Measurements from ENCODE around the genes EVA1B and STK40.

DNA sequence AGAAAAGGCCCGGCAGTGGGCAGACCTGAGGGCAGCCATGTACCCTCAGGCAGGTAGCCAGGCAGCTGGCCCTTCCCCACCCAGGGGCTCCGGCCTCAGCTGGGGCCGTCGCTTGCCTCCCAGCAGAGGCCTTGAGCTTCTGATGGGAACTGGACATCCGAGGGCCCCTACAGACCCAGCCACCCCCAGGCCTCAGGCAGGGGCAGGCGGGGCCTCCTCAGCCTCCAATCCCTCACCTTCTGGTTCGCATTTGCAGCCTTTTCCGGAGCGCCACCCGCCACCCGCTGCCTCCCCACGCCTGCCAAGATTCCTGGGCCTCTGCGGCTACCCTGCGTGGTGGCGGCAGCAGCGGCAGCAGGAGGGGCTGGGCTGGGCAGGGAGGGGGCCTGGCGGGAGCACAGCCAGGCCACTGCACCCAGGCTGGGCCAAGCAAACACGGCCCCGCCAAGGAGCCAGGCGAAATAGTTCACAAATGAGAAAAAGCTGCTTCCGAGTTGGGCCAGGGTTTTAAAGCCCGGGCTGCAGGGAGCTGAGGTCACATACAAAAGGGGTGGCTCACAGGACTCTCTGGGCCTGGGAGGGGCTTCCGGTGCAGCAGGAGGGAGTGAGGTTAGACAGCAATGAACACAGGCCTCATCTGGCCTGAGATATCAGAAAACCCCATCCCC is 9.9 kb downstream of the COL8A2 start:
- PRO-cap, result no peak

- PRO-cap, result bidirectional peak, plus-strand start at chr1:36179135, minus-strand start at chr1:36178996
Measured at GRCh38 chr1:36178361-36179479, 22.8 kb downstream of the MAP7D1 start.

DNA sequence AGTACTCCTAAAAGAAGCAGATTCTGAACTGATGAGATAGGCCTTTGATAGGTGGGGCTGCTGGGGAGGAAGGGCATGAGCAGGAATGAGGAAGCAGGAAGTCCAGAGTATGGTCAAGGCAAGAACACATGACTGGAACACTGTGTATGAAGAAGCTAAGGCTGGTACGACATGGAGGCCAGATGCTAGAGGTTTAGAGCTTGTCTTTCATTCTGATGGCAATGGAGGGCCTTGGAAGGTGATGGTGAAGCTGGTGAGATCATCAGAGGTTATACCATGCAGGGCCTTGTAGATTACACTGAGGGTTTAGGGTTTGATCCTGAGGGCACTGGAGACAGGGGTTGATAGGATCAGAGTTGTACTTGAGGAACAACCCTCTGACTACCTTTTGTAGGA is 11.4 kb upstream of the THRAP3 start:
- PRO-cap, result no peak

DNA sequence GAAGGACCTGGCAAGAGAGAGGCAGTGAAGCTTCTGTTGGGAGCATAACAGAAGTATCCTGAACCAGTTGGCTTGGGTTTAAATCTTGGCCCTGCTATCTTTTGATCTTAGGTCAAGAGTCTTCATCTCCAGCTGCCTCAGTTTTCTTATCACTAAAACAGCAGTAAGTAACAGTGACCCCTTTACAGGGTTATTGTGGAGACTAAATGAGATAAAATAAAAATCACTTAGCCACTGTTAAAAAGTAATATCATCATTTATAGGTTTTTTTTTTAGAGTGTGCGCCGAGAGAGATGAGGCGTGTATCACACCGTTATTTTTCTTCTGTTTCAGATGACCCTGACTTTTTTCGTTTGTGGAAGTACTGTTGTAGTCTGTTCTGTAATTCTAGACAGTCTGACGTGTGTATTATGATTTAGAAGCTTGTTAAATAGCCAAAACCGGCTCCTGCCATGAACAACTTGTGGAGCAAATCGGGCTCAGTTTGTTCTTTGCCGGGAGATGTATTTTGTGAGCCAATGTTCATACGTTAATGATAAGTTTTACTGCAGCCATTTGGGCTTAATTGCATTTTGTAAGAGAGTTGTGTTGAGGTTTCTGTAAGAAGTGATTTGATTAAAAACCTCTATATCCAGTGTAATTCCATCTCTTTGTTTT is 1.2 kb downstream of the THRAP3 start:
- PRO-cap, result no peak

- PRO-cap, result no peak
Measured at GRCh38 chr1:36288789-36289721, 17.1 kb upstream of the SH3D21 start.

- PRO-cap, result no peak
Measured at GRCh38 chr1:36322122-36322503, 1.3 kb downstream of the EVA1B start.

DNA sequence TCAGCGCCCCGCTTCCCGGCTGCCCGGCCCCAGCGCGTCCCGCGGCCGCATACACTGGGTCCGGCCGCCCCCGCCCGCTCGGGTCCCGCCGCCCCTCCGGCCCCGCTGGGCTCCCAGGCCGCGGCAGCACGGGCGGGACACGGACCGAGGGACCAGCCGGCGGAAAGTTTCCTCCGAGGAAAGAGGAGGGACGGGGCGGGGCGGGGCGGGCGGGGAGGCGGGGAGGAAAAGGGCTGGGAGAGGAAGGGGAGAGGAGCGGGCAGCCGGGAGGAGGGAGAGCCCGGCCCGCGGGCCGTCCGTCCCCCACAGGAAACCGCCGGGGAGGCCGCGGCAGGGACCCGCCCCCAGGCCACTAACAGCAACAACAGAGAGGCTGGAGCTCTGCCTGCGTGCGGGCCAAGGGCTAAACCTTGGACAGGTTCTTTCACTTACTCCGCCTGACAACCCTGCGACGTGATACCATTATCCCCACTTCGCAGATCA is at the start of gene EVA1B:
Gene EVA1B (minus strand): TSS at position 185 of the 483 bp plus-strand sequence.
- PRO-cap, result bidirectional peak, plus-strand start at position 367 of the sequence, minus-strand start at position 182 of the sequence

DNA sequence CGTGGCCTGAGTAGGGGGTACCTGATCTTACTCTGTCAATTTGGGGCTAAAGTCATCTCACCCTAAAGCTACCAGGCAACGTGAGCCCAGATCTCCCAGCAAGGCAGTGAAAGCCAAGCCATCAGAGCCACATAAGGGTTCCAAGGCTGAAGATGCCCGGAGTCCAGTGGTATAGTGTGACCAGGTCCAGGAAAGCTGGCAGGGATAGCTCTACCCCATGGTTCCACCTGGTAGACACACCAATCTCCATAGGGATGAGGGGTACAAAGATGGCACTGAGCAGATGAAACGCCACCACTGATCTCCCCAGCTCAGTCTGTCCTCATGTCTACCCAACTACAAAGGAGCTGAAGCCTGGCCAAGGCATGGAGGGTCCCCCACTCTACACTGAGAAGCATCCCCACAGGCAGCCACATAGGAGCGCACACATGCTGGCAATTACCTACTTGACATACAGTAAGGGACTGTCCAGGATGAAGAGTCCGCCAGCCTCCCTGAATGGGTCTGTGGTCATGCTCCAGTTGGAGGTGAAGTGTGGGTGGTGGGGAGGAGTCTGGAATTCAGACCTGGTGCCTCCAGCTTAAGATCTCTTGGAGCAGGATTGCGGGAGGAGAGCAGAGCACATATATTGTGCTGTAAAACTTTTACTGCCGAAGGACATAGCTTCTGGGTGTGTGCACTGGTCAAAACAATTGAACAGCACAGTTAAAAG is 18.2 kb downstream of the STK40 start:
- PRO-cap, result no peak

DNA sequence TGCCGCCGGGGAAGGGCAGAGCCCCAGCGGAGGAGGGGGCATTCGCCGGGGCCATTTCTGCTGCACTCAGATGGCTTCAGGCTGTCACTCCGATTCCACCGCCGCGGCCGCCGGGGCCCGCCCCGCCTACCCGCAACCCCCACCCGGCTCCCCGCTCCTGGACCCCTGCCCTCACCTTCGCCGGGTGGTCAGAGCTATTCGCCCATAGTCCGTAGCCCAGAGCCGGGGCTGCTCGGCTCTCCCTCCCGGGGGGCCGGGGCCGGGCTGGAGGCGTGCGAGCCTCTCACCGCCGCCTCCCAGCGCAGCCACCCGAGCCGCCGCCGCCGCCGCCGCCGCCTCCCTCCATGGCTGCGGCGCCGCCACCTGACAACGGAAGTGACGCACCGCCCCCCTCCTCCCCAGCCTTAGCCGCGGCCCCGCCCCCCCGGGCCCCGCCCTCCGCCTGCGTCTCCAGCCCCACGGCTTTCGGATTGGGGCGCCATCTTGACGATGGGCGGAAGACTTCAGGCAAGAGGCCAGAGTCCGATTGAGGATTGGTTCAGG is at the start of gene STK40:
Gene STK40 (minus strand): TSS at position 377 of the 543 bp plus-strand sequence.
- PRO-cap, result bidirectional peak, plus-strand start at position 69 of the sequence, minus-strand start at position 68 of the sequence; bidirectional peak, plus-strand start outside the sequence, minus-strand start at position 368 of the sequence

- PRO-cap, result no peak
Measured at GRCh38 chr1:36390530-36391056, 4.9 kb upstream of the STK40 start.

DNA sequence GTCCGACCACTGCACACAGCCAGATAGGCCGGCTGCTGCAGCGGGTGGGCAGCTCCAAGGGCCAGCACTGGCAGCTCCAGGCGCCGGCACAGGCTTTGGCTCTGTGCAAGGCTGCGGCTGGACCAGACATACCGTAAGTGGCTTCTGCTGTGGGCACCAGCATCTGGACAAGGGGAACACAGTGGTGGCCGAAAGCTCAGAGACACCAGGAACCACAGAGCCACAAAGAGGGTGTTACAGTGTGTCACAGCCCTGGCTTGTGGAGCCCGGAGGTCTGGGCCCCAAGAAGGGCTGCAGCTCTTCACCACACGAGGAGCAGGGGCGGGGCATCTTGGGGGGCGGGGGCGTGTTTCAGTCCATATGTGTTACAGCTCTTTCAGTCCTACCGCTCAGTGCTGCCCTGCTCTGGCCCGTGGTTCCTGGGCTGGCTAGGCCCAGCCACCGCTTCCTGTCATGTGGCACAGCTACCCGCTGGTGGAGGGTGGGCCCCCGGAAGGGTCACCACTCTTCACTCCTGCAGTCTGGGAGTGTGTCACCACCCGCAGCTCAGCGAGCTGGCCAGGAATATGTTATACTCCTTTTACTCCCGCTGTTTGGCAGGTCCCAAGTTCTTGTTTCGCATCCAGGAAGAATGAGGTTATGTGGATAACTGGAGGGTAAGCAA is 3.2 kb upstream of the LSM10 start:
- PRO-cap, result no peak

DNA sequence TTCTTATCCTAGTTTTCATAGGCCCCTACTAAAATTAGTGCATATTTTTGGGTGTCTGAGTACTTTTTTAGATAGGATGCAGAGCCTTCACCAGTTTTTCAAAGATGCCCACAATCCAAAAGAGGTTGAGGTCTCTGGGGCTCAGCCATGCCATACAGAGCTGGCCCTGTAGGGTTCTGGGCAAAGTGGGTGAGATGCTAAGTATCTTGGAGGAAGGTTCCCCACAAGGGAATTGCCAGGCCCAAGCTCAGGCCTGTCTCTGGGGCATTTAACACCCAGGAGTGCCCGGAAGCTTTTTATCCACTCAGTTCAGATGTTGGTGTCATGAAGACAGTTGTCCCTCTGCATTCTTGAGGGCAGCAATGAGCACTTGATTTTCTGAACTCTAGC is 19.7 kb upstream of the GRIK3 start:
- PRO-cap, result no peak

GRCh38 chr1:37058629-37059191 is 24.4 kb upstream of the GRIK3 start:
- PRO-cap, result no peak

DNA sequence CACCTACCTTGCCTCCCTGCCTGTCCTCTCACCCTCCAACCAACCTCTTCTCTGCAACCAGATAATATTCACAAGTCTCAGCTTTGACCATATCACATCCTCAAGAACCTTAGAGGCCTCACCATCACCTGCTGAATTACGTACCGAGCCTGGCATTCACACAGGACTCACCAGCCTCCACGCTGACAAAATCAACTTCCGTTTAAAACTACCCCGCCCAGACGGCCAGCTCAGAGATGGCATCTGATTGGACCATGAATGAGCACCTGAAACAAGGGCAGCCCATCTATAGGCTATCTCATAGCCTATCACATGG is 50.7 kb upstream of the ZC3H12A start:
- PRO-cap, result no peak

GRCh38 chr1:37454799-37455541 is 19.4 kb upstream of the ZC3H12A start:
- PRO-cap, result no peak

DNA sequence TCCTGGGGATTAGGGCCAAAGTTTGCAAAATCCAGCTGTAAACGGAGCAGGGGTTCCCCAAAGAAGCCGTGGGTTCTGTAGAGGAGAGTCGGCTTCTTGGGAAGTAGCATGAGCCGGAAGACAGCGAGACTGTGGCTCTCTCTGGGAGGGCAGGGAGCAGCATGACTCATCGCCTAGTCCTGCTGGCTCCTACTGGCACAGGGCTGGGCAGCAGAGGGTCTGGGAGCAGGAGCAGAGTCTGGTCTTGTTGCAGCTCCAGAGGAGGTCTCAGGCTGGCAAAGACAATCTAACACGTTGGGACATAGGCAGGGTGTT is 2.7 kb upstream of the ZC3H12A start:
- PRO-cap, result no peak

GRCh38 chr1:37474263-37474464 is 216 bp upstream of the ZC3H12A start:
- PRO-cap, result bidirectional peak, plus-strand start at chr1:37474580, minus-strand start at chr1:37474407

DNA sequence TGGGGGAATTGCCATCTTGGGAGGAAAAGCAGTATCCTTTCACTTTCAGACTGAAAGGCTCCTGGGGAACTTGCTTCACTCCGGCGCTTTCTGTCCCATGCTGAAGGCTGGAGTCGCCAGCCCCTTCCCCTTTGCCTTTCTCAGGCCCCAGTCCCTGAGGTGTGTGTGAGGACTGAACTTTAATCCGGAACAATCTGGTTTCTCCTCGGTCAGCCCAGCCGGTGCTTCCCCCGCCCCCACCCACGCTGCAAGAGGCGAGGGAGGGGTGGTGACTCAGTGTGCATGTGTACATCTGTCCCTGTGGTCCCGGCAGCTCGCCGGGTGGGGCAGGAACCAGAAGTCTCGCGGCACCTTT is 5.2 kb downstream of the ZC3H12A start:
- PRO-cap, result no peak

DNA sequence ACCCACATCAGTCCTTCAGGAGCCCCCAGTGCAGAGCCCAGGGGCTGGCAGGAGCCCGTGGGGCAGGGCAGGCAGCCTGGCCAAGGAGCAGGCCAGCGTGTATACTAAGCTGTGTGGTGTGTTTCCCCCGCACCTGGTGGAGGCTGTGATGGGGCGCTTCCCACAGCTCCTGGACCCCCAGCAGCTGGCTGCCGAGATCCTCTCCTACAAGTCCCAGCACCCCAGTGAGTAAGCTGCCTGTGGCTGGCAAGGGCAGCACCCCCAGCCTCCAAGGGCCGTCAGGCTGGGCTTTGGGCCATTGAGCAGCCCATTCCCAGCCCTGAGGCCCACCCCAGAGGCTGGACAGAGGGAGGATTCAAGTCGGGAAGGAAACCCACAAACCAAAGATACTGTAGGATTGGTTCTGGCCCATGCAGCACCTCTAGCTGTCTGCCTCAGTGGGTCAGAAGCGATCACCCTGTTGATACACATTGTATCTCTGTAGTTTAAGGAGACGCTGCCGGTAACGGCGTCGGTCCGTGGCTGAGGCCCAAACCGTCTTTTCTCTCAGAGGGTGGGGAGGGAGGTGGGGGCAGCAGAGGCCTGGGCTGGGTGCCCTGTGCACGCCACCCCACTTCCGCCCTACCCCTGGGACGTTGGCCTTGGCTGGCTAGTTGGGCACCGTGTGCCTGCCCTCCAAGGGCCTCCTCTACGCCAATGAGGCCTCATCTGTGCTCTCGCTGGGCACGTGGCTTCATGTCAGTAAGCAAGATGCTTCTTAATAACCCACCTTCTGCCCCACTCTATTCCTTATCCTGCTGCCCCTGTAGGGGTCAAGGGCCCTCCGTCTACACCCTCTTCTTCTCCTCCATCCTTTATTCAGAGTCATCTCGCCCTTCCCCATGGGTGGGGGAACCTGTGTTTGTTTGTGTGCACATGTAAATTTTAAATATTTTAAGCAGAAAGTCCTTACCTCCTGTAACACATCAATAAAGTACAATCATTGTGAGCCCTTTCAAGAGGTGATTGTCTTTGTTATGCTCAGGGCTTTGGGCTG is 9.3 kb downstream of the ZC3H12A start:
- PRO-cap, result no peak

- PRO-cap, result no peak
Measured at GRCh38 chr1:37485963-37486543, 11.7 kb downstream of the ZC3H12A start.

All from endothelial cell (in vitro differentiated cells).